Measurements from ENCODE around the genes TMEM39B and LCK.

GRCh38 chr1:31238631-31239636, 753 bp downstream of the NKAIN1 start:
- PRO-cap, 2 experiments: no peak in any of the 2 experiments

DNA sequence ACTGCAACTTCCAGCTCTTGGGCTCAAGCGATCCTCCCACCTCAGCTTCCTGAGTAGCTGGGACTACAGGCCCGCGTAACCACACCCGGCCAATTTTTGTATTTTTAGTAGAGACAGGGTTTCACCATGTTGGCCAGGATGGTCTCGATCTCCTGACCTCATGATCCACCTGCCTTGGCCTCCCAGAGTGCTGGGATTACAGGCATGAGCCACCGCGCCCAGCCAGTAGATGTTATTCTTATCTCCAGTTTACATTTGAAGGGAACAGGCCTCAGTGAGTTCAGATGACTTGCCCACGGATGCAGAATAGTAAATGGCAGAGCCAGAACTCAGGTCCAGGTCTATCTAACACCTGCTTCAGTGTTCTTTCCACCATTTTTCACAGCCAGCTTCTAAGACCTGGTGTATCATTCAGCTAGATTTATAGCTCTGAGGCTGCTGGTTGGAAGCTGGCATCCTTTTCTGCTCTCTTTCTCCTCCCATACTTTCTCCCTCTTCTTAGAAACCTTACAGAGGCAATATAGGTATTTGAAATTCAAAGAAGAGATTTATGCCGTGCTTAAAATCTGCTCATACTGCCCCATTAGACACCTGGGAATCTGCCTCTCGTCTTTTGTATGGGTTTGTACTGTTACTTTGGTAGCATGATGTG, 10.9 kb downstream of the FABP3 start:
- PRO-cap, 2 experiments: no peak in any of the 2 experiments

- PRO-cap, 2 experiments: no peak in any of the 2 experiments
These were observed 4.1 kb downstream of the FABP3 start for GRCh38 chr1:31368395-31369598.

GRCh38 chr1:31370023-31370390, 2.9 kb downstream of the FABP3 start:
- PRO-cap, 2 experiments: no peak in any of the 2 experiments

DNA sequence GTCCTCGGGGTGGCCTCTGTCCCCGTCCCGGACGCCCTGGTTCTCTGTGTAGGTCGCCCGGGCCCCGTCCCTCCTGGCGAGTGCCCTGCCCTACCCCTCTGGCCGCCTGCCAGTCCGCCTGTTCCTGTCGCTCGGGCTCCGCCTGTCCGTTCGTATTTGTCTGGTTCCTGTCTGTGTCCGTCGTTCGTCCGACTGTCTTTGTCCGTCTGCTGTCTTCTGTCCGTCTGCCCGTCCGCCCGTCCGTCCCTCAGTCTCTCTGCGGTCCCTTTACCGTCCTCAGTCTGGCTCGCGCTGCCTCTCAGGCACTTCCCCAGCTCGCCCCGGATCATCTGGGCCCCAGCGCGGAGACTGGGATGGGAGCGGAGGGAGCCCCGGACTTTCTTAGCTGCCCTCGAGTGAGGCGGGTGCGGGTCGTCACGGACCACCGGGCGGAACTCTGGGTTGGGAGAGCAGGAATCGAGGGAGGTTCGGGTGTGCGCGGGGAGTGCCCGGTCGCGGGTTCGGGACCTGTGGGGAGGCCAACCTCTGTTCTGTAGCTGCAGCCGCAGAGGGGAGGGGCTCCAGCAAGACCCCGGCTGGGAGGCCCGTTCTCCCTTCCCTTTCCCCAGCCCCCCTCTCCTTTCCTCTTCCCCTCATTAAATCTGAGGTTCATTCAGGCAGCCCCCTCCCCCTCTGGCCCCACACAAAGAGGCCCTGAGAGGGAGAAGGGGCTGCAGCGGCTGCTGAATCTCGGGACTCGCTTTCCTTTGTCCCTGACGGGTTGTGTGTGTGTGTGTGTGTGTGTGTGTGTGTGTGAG, 846 bp downstream of the SERINC2 start:
- PRO-cap, 2 experiments: peak in 2 of 2 experiments; most common plus-strand start position 276 of the sequence (in 1); most common minus-strand start position 82 of the sequence (in 2)

GRCh38 chr1:31433819-31434761, 21.1 kb downstream of the SERINC2 start:
- PRO-cap, 2 experiments: peak in 1 of 2 experiments; most common plus-strand start chr1:31434361 (in 1)

- PRO-cap, 2 experiments: peak in 2 of 2 experiments; most common plus-strand start chr1:31445262 (in 2); most common minus-strand start chr1:31445275 (in 1)
These were observed 32.2 kb downstream of the SERINC2 start for GRCh38 chr1:31445163-31445668.

GRCh38 chr1:31506812-31507623, 69.3 kb upstream of the TINAGL1 start:
- PRO-cap, 2 experiments: no peak in any of the 2 experiments

DNA sequence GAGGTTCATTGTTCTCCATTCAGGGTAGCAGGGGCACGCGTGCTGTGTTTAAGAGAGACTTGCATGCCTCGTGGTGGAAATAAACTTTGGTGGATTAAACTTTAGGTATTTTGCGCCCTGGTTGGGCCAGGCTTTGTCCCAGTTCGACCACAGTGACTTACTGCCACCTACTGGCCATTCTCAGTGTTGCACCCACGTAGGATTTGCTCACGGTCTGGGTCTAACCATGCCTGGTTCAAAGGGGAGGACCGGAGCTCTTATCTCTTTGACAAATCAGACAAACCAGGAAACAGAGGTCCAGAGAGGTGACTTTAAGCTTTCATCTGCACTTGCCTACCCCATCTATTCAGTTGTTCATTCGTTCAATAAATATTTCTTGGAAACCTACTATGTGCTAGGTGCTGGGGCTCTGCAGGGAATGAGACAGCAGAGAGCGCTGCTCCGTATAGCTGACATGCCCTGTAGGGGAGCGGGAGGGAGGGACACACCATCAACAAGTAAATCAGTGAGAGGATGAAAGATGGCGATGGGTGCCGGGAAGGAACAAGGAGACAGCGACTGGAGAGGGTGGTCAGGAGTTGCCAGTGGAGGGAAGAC, 27.3 kb upstream of the TINAGL1 start:
- PRO-cap, 2 experiments: peak in 2 of 2 experiments; most common plus-strand start position 280 of the sequence (in 2)

- PRO-cap, 2 experiments: no peak in any of the 2 experiments
These were observed 3.8 kb upstream of the PEF1 start for GRCh38 chr1:31648478-31648827.

DNA sequence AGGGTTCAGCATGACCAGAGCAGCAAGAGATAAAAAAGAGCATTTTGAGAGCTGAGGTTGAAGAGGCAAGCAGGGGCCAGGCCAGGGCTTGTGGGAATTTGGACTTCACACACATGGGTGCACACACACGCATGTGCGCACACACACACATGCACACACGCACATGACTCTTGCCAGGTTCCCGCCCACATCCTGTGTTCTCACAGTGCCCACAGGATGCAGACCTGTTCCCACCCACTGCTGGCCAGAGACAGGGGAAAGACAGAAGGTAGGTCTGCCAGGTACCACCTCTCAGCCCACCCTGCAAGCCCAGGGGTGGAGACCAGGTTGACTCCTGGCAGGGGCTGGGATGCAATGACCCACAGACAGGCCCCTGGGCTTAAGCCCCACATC, 4.5 kb downstream of the COL16A1 start:
- PRO-cap, 2 experiments: no peak in any of the 2 experiments

GRCh38 chr1:31905059-31905705, 33.0 kb downstream of the PTP4A2 start:
- PRO-cap, 2 experiments: no peak in any of the 2 experiments

DNA sequence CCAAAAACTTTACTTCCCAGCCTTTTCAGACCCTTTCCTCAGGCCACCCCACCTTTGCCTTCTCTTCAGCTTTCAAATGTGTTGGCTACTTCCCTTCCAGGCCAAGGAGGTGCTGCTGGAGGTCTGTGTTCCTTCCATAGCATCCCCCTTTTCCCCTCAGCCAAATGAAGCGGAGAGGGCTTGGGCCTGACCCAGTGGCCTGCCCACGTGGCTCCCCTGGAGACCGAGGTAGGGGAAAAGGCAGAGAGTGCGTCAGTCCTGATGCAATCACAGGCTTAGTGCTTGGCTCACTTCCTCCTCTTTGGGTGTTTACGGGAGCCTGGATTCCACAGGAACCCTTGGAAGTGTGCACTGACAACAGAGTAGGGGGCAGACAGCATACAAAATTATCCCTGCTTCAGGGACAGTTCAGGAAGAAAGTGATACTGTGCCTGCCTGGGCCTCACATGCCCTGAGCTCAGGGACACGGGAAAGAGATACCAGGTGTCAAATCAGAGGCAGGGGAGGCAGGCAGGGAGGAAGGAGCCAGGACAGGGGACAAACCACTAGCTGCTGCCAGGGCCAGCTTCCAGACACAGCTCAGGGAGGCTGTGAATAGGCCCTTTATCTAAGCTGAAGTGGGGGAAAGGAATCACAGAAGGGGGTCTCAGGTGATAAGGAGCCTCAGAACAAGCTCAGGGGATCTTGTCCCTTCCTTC, 16.6 kb upstream of the PTP4A2 start:
- PRO-cap, 2 experiments: no peak in any of the 2 experiments

GRCh38 chr1:31984682-31985389, 28.8 kb upstream of the KHDRBS1 start:
- PRO-cap, 2 experiments: no peak in any of the 2 experiments

DNA sequence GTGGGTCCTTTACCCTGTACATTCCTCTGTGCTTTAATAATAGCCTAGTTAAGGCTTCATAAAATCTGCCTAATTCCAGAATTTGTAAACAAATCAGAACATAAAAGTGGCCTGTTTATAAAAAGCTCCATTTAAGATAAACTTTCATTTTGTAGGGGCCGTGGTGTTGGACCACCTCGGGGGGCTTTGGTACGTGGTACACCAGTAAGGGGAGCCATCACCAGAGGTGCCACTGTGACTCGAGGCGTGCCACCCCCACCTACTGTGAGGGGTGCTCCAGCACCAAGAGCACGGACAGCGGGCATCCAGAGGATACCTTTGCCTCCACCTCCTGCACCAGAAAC, 24.0 kb downstream of the KHDRBS1 start:
- PRO-cap, 2 experiments: no peak in any of the 2 experiments

GRCh38 chr1:32066126-32067232, 6.3 kb upstream of the TMEM39B start:
- PRO-cap, 2 experiments: no peak in any of the 2 experiments

DNA sequence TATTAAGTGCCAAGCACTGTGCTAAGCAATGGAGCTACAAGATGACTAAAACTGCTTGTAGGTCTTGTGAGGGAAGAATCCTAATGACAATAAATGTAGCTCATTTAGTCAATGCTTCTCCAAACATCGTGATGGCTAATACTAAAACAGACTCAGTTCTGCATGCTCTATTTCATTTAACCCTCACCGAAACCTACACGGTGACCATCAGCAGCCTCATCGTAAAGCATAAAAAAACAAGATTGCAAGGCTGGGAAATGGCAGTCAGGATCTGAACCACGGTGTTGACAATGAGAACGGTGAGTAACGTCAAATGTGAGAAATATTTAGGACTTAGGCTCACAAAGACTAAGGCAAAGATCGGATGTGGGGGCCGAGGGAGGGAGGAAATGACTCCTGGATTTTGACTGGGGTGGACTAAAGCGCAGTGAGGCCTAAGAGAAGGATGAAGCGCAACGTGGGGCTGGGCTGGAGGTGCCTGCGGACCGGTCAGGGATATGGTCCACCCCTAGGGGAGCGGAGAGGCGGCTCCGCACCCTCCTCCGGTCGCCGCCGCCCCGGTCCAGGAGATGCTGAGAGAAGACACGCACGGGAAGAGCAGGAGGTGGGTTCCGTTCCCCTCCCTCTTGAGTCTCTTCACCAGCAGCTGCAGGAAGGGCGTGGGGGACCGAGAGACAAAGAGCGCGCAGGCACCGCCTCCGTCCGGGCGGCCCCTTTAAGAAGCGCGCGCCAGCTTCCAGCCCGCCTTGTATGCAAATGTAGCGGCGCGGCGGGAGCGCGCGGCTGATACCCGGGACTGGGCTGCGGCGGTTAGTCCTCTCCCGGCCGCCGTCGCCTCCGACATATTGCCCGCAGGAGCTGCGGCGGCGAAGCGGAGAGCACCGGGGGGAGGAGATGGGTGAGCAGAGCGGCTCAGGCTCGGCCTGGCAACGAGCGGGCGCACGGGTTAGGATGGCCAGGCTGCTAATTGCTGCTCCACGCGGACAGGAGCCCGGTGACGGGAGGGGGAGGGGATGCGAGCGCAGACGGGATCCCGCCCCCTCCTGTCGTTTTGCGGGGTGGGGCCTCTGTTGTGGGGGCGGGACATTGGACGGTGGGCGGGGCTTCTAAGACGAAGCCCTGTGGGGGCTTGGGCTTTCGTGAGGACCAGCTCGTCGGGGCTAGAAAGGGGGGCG, at the start of gene TMEM39B:
Gene TMEM39B (plus strand): TSS at position 786 of the 1,175 bp plus-strand sequence.
- PRO-cap, 2 experiments: peak in 2 of 2 experiments; most common plus-strand start position 775 of the sequence (in 1); most common minus-strand start position 691 of the sequence (in 2)

- PRO-cap, 2 experiments: no peak in any of the 2 experiments
These were observed 606 bp downstream of the CCDC28B start for GRCh38 chr1:32200929-32201472.

GRCh38 chr1:32250680-32251627, at the start of gene LCK:
Gene LCK (plus strand): TSS chr1:32251265.
- PRO-cap, 2 experiments: no peak in any of the 2 experiments

- PRO-cap, 2 experiments: no peak in any of the 2 experiments
These were observed 4.2 kb downstream of the LCK start for GRCh38 chr1:32254956-32256033.

All from Colon Carcinoma Metastatic in the Brain (tissue), 2 donors.